LUHMES (cell line): ENCODE measurements around a stretch of chr17.

DNA sequence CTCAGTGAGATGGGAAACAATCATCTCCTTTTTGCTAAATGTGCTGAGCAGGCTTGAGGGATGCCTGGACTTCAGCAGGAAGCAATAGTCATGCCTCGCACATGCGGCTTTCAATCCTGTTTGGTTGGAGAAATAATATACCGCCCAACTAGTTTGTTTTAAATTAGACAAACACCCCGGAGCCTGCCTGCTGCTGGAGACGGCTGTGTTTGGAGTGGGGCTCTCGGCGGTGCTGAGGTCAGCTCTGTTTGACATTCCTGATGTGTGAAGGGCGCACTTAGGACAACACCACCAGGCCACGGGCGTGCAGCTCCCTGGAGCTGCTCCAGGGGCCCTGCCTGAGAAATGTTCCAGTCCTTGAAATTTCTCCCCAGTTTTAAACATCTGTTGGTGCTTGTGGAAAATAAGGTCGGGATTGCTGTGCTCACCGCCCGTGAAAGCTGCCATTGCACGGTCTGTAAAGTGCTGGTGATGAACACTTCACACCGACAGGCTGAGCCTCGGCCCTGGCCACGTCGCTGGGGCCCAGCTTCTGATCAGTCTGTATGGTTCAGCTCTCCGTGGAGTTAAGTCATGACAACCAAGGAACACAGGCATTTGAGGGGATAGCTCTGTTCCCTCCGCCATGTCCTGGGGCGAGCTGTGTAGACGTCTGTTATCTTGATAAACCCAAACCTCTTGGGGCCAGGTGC is 110.4 kb downstream of the METRNL start:
- PRO-cap, result no peak

GRCh38 chr17:83198675-83199446 is 119.5 kb downstream of the METRNL start:
- PRO-cap, result no peak